ENCODE results near the gene GARIN1A.

DNA sequence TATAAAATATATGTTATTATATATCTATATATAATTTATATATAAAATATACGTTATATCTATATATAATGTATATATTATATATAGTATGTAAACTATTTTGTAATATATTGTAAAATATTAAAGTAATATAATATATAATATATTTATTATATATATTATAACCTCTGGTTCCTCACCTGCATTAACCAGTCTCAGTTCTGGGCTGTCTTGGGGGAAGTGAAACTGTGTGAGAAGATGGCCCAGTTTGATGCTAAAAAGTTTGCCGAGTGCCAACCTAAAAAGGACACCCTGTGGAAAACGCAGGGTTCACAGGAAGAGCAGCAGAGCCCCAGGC is 104.4 kb upstream of the POT1 start:
- PRO-cap, 2 experiments: no peak in any of the 2 experiments

- PRO-cap, 2 experiments: no peak in any of the 2 experiments
Measured at GRCh38 chr7:125181771-125182245, 252.2 kb upstream of the POT1 start.

GRCh38 chr7:126667806-126668358 is 584.9 kb downstream of the GRM8 start:
- PRO-cap, 2 experiments: no peak in any of the 2 experiments

DNA sequence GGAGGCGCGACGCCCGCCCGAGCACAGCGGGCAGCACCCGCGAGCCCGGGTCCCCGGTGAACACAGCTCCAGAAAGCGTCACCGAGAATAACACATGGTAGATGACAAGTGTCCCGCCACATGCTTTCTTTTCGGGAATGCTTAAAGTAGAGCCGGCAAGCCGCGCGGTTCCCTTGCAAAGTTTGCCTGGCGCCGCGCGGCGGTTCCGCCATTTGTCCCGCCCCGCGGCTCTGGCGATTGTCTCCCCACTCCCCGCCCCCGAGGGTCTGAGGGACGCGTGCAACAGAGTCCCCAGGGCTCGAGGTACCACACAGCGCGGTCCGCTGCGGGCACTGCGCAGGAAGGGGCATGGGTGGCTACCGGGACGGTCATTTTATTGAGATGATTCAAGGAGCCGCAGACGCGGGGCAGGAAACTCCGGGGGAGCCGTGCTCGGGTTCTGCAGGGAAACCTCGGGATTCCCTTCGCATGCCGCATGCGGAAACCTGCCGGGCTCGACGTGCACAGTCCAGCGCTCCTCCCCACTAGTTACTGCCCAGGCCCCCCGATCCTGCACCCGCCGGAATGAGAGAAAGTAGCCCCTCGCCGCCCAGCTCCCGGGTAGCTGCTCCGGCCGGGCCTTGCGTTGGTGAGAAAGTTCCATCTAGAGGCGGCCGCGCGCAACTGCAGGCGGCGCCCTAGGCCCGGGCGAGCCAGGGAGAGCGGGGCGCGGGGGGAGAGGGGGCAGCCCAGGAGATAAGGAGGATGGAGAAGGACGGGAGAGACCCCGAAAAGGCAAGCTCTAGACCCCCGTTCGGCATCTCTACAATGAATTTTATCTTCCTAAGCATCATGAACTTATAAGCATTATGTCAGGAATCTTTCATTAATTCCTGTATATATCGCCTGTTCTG is 946 bp upstream of the GRM8 start:
- PRO-cap, 2 experiments: no peak in any of the 2 experiments

DNA sequence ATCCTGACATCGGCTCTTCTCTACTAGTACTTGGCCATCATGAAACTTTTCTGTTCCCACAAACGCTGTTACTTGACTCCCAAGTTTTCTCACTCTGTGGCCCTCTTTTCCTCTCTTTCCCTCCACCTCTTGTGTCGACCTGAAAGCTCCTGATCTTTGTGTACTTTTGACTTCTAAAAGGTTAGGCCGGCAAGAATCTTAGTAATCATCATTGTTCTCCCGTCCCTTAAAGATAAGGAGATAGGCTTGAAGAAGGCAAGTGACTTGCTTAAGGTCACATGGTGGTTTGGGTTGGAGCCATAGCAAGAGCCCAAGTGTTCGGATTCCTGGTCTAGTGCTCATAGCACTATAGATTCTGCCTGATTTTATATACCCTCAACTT is 823 bp downstream of the SND1 start:
- PRO-cap, 2 experiments: peak in 1 of 2 experiments; most common minus-strand start position 158 of the sequence (in 1)

- PRO-cap, 2 experiments: no peak in any of the 2 experiments
Measured at GRCh38 chr7:127654971-127655383, 3.0 kb downstream of the SND1 start.

DNA sequence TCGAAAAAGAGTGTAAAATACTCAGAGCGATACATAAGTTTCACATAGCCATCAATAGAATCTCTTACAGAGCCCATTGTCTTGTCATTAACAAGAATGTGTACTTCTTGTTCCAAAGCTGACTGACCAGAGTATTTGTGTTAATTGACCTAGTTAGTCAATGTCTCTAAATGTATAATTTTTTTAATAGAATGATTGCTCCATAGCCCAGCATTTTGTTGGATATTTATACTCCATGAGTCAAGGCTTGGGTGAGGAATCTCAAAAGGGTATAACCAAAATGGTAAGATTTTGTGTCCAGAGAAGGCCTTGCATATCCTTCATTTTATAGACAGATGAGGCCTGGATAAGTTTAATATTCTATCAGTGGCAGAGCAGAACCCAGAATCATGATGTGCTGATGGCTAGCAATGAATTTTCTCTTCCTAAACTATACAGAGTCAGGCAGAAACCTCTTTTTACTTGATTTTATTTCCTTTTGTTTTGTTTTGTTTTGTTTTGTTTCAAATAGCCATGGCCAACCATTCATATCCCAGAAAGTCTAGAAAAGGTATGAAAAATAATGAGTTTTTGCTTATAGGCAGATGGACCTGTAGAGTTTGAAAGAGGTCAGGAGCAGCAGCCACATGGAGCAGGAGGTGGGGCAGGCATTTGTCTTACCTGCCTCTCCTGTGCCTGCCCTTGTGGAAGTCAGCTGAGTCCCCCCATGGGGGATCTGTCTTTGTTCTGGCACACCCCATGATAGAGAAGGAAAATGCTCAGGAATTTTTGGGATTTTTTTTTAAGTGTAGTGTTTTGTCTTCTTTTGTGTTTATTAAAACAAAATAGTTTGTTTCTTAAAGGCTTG is 44.9 kb downstream of the LRRC4 start:
- PRO-cap, 2 experiments: no peak in any of the 2 experiments

- PRO-cap, 2 experiments: no peak in any of the 2 experiments
Measured at GRCh38 chr7:128135581-128136774, 104.7 kb upstream of the LRRC4 start.

GRCh38 chr7:128164015-128164610 is 77.0 kb upstream of the LEP start:
- PRO-cap, 2 experiments: no peak in any of the 2 experiments

GRCh38 chr7:128407317-128408533 is 2.1 kb downstream of the IMPDH1 start:
- PRO-cap, 2 experiments: no peak in any of the 2 experiments

- PRO-cap, 2 experiments: no peak in any of the 2 experiments
Measured at GRCh38 chr7:128658199-128659401, 13.5 kb upstream of the GARIN1A start.

- PRO-cap, 2 experiments: no peak in any of the 2 experiments
Measured at GRCh38 chr7:128671982-128672420, at the start of gene GARIN1A. TSS of gene GARIN1A (plus strand) at chr7:128672292.

DNA sequence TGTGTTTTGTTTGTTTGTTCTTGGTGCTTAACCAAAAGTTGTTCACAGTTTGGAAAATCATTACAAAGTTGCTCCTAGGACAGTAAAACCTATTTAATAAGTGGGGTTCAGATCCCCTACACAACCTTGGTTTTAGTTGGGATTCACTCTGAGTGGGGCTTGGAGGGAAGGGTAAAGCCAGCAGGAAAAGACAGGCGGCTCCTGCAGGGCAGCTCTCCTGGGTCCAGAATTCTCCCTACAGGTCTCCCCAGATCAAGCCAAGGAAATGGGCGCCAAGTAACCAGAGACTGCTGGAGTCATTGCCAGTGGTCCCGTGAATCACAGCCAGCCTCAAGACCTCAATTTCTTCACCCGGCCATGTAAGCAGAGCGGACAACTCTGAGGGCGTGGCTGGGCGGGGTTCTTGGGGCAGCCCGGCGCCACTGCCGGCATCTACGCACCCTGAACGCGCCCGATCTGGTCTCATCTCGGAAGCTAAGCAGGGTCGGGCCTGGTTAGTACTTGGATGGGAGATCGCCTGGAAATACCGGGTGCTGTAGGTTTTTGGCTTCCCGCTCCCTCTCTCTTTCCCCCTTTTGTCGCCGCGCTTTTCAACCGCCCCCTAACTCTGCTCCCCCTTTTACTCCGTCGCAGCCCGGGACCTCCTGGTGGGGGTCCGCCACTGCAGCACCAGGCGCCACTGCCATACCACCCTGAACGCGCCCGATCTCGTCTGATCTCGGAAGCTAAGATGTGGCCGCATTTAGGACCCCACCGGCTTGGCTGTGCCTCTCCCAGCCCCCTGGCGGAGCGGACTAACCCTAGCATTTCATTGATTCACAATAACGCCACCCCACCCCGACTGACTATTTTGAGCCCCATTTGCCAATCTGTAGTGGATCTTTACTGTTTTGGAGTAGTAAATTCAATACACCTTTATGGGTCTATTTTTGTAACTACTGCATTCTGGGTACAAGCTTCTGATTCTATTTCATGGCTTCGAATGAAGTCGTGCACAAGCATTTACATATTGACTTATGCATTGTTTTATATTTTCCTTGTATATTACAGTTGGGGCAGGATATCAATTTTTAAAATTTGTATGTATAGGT is 17.8 kb upstream of the GARIN1B start:
- PRO-cap, 2 experiments: no peak in any of the 2 experiments

GRCh38 chr7:128774519-128775397 is 836 bp downstream of the OPN1SW start:
- PRO-cap, 2 experiments: no peak in any of the 2 experiments

DNA sequence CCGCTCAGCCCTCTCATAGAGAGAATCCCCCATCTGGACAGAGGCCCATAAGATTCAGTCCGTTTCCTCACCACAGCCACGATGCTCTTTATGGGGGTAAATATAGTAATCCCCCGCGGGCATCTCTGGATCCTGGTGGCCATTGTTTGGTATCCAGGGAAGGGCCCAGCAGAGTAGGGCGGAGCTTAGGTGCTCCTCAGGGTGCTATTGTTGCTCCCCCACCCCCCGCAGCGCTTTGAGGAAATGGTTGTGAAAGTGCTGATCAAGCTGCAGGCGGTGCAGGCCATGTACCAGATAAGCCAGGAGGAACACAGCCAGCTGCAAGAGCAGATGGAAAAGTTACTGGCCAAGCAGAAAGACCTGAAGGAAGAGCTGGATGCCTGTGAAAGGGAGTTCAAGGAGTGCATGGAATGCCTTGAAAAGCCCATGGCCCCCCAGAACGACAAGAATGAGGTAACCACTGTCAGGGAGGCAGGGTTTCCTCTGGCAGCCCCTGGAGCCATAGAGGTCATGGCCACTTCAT is 17.7 kb upstream of the FLNC start:
- PRO-cap, 2 experiments: no peak in any of the 2 experiments

DNA sequence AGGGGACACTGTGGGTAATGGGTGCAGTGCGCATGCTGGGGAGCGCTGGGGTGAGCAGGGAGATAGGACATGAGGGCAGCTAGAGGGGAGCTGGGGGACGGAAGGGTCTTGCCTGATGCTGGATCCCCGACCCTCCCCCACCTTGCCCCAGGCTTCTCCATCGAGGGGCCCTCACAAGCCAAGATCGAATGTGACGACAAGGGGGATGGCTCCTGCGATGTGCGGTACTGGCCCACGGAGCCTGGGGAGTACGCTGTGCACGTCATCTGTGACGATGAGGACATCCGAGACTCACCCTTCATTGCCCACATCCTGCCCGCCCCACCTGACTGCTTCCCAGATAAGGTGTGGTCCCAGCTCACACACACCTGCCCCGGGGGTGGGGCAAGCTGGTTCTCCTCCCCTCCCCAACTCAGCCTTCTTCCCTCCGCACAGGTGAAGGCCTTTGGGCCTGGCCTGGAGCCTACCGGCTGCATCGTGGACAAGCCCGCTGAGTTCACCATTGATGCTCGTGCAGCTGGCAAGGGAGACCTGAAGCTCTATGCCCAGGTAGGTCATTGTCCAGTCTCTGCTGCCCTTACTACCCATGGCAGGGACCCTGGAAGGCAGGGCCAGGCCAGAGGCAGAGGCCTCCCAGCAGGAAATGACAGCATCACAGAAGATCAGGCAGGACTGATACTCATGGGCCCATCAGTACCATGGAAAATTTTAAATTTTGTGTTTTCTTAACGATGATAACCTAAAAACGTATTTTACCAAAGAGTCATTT is 11.0 kb downstream of the FLNC start:
- PRO-cap, 2 experiments: peak in 1 of 2 experiments; most common plus-strand start position 425 of the sequence (in 1); most common minus-strand start position 221 of the sequence (in 1)

GRCh38 chr7:128857015-128857599 is 5.5 kb upstream of the ATP6V1F start:
- PRO-cap, 2 experiments: no peak in any of the 2 experiments

- PRO-cap, 2 experiments: peak in 2 of 2 experiments; most common plus-strand start chr7:128869288 (in 1); most common minus-strand start chr7:128869256 (in 1)
Measured at GRCh38 chr7:128868890-128869853, 3.0 kb downstream of the ATP6V1FNB start.

DNA sequence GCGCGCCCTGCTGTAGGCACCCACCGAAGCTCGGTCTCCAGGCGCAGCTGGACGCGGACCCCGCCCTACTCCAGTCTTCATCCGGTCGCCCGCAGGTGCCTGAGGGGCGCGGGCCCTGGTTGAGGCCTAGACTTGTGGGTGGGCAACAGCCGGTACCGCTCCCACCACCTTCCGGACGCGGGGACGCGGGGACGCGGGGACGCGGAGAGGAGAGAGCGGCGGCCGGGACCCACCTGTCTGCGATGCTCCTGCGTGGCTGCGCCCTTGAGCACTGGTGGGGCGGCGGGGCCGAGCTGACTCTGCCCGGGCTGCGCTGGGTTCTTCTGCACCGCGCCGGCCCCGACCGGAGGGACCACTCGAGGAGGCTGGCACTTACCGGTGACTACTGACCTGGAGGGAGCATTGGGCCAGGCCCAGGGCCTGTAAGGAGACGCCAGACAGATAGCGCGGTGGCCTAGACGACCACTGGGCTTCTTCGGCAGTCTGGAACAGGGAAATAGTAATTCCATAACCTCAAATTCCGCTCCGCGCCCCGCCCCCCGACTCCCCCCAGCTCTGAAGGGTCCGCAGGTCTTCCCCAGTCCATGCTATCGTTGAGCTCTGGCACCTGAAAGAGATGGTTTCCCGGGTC is 5.7 kb upstream of the KCP start:
- PRO-cap, 2 experiments: no peak in any of the 2 experiments

GRCh38 chr7:128940008-128940443 is 2.3 kb downstream of the IRF5 start:
- PRO-cap, 2 experiments: no peak in any of the 2 experiments